ENCODE measurements around a stretch of chr12.

DNA sequence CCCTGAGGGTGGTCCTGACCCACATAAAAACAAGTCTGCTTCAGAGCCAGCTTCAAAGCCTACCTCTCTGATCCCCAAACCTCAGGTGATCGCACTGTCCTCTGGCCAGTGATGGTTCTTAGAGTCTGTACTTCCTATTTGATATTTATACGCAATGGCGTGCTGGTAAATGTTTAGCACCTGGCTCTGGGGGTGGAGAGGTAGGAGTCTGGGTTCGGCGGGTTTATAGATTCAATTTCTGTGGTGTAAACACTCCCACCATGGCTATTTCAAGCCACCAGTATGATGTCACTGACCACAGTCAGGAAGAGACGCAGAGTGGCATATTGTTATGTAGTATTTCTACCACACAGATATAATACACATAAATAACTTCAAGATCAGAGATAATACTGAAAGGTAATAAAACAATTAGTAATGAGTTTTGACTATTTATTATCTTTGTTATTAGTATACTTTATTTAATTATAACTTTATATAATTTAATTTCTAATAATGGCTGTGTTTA, 166.3 kb upstream of the EEA1 start:
- PRO-cap, result no peak
- RAMPAGE, long total RNA, result no peak
- RRBS, result no CpG with 5 or more reads among the region's 6 CpGs

- PRO-cap, result no peak
- RAMPAGE, long total RNA, result no peak
- RRBS, result no CpG with 5 or more reads among the region's 4 CpGs
These were observed 75.0 kb upstream of the NUDT4 start for GRCh38 chr12:93302516-93303363.

DNA sequence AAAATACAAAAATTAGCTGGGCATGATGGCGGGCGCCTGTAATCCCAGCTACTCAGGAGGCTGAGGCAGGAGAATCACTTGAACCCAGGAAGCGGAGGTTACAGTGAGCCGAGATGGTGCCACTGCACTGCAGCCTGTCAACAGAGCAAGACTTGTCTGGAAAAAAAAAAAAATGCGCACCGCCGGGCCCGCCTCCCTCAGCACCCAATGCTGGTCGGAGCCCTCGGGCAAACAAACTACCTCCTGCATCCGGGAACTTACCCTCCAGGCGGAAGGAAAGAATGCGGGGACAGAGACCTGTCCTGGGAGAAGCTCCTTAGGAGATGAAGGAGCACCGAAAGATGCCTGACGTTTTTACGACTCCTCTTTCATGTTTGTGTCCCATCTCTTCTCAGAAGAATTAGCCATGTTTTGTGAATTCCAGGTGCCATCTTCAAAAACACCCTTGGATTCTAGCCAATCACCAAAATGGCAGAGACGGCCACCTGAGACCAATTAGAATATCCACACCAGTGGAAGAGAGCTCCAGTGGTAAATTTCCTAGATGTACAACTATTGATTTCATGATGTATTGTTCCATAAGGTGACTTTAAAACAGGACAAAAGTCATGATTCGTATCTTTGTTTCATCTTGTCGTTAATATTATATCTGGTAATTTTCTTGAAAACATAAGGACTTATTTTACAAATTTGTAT, 62.5 kb upstream of the NUDT4 start:
- PRO-cap, result no peak
- RAMPAGE, long total RNA, result no peak
- RRBS, result 97% methylated on average over 5 of the region's 19 CpGs

GRCh38 chr12:93414427-93414977, 27.2 kb downstream of the UBE2N start:
- PRO-cap, result no peak
- RAMPAGE, long total RNA, result no peak
- RRBS, result no CpG with 5 or more reads among the region's 5 CpGs

GRCh38 chr12:93466979-93467340, 354 bp upstream of the MRPL42 start:
- PRO-cap, result no peak
- RAMPAGE, long total RNA, result no peak
- RRBS, result no CpG with 5 or more reads among the region's 6 CpGs

GRCh38 chr12:93593008-93593648, 20.7 kb downstream of the SOCS2 start:
- PRO-cap, result no peak
- RAMPAGE, long total RNA, result no peak
- RRBS, result no CpG with 5 or more reads among the region's 3 CpGs

DNA sequence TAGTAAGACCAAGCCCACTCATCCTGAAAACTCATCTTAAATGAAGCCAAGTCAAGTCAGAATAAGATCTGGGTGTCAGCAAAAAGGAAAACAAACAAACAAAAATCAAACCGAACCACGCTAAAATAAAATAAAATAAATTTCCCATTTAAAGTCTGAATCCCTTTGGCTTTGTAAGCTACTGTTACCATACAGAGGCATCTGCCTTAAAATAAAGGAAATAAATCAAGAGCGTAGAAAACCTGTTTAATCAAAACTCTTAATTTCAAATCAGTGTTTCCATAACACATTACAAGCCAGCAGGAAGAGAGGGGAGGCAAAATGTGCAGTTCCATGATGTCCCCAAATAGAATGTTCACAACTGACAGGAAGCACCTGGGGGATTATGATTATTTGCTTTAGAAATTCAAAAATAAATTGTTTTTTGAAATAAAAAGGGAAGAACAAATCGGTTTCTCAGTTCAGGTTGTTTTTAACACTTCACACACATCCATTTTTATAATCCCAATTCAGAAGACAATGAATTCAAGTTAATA, 21.3 kb downstream of the SOCS2 start:
- PRO-cap, result no peak
- RAMPAGE, long total RNA, result no peak
- RRBS, result no CpG with 5 or more reads among the region's 4 CpGs

DNA sequence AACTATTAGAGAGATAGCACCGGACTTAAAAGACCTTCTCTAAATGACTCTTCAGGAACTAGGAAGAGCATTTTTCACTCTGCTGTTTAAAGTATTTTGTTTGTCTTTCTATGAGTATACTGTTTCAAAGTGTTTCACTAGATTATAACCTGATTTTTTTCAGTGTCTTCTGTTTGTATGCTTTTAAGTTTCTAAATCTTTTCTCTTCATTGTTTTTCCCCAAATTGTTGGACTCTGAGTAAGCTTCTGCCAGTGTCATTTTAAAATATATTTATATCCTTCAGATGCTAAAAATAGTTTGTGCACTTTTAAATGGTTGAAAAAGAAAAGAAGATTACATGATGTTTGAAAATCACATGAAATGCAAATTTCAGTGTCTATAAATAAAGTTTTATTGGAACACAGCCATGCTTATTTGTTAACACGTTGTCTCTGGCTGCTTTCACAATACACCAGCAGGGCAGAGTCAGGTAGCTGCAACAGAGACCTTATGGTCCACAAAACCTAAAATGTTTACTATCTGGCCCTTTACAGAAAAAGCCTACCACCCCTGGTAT, 21.4 kb downstream of the CRADD start:
- PRO-cap, result no peak
- RAMPAGE, long total RNA, result no peak
- RRBS, result no CpG with 5 or more reads among the region's 2 CpGs

DNA sequence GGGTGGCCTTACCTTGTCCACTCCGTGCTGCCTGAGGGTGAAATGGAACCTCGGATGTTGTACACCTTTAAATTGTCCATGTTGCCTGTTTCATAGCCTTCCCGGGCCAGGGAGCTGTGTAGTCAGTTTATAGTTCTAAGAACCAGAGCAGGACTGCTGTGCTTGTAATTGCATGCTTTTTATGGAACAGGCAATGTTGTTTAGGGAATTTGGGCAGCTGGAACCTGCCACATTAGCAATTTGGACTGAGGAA, 60.4 kb downstream of the CRADD start:
- PRO-cap, result no peak
- RAMPAGE, long total RNA, result no peak
- RRBS, result no CpG with 5 or more reads among the region's 3 CpGs

DNA sequence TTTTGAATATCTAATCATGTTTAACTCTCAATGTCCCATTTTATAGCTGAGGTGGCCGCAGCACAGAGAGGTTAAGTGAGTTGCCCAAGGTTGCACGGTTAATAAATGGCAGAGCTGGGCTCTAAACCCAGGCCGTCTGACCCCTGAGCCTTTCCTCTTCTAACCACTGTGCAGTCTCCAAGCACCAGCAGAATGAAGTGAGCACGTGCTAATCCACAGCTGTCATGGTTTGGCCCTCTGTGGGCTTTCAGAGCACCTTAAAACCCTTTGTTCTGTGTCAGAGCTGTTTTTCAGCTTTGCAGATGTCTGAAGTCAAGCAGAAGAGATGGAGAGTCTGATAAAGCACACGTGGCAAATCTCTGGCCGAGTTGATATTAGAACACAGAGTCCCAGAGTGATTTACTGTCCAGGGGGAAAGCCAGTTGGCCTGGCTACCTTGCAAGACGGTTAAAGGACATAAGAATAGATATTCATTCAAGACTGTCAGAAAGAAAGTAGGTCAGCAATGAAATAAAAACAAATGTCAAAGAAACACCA, 107.2 kb downstream of the CRADD start:
- PRO-cap, result no peak
- RAMPAGE, long total RNA, result no peak
- RRBS, result no CpG with 5 or more reads among the region's 7 CpGs

DNA sequence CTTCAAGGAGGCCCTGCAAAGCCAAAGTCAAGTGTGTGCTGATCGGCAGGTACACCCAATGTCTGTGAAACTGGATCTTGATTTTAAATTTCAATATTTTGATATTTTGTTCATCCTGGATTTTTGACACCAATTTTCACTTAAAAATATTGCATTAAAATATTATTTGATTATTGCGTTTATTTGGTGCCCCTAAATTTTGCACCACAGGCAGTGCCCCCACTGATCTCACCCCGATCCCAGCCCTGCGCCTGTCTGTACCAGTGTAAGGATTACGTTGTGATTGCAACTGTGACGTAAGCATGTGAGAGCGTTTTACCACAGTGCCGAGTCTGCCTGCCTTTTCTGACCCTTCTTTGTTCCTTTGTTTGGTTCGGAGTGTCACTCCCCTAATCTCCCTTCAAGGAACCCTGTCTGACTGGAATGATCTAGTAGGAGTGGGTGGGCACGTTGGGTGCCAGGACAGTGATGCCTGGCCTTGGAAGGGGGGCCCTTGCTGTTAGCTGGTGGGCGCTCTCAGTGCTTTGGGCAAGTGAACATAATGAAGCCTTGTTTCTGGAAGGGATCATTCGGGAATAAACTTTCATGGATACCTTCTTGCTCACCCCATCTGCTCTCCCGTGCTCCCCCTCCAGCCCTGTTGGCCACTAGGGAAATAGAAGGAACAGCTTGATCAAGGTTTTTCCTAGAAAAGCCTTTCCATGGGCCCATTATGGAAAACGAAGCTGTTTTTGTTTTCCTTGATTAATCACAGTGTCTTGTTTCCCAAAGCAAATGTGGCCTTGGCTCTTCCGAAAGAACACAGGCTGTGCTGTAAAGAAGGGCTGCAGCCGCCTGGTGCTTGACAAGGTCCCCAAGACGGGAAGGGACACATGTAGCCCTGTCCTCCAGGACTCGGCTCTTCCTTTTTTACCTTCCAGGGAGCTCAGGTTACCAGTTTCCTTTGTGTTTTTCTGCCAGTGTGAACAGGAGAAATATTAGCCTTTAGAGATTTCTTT, 215.3 kb downstream of the CRADD start:
- PRO-cap, result no peak
- RAMPAGE, long total RNA, result no peak
- RRBS, result no CpG with 5 or more reads among the region's 18 CpGs

- PRO-cap, result no peak
- RAMPAGE, long total RNA, result no peak
- RRBS, result no CpG with 5 or more reads among the region's 16 CpGs
These were observed 115.6 kb downstream of the PLXNC1 start for GRCh38 chr12:94263915-94264454.

DNA sequence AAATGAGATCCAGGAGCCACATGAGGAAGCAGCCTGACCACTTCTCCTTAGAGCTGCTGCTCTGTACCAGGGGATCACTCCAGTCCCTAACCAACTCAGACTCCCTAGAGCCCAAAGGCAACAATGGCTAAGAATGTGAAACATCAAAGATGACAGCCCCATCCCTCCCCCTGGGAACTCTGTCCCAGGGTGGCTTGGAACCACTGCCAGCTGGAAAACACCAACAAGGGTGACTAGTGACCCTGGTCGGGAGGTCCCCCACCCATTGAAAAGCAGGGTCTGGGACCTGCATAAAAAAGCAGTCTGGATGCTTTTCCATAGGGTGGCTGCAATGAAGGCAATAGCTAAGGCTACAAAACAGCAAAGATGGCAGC, 137.0 kb downstream of the CEP83 start:
- PRO-cap, result no peak
- RAMPAGE, long total RNA, result no peak
- RRBS, result no CpG with 5 or more reads among the region's 1 CpG

DNA sequence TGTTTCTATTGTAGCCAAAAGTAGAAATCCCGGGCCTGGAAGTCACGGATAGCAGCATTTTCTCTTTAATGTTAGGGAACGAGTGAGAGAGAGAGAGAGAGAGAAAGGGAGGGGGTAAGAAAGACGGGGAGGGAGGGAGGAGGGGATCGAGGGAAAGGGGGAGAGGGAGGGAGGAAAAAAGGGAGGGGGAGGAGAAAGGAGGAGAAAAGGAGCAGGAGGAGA, 34.8 kb downstream of the CEP83 start:
- PRO-cap, result no peak
- RAMPAGE, long total RNA, result no peak
- RRBS, result no CpG with 5 or more reads among the region's 5 CpGs

DNA sequence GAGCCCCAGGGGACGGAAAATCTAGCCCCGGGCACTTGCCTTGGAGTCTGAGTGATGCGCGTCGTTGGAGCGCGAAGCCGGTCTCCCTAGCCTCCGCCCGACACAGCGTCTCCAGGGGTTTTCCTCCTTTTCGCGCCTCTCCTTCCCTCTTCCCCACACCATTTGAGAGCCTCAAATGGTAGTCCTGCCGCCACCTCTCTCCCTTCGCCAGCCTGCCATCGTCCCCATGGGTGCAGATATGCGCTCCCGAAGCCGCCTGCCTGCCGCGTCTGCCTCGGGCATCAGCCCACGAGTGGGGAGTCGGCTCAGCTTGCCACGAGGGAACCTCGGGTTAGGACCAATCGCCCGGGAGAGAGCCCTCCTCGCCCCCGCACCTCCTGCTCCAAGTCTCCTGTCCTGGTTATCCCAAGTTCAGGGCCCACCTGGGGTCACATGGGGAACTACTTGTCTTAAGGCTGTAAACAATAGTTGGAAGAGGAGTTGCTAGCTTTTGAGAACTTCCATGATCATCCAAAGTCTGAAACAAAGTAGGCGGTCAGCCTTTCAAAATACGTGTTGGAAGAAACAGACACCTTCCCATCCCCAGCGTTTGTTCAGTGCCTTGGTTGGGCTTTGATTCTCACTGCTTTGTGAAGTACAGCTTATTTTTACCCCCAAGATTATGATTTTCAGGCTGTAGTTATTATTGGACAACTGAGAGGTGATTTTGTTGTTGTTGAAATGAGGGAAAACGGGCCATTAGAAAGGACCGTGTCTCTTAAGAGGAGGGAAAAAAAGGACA, 684 bp upstream of the CEP83 start:
- PRO-cap, result unidirectional peak, minus-strand start at position 294 of the sequence
- RAMPAGE, long total RNA, result no peak
- RRBS, result 1% methylated on average over 8 of the region's 35 CpGs

GRCh38 chr12:94615001-94615807, 35.2 kb downstream of the TMCC3 start:
- PRO-cap, result no peak
- RAMPAGE, long total RNA, result no peak
- RRBS, result no CpG with 5 or more reads among the region's 8 CpGs

DNA sequence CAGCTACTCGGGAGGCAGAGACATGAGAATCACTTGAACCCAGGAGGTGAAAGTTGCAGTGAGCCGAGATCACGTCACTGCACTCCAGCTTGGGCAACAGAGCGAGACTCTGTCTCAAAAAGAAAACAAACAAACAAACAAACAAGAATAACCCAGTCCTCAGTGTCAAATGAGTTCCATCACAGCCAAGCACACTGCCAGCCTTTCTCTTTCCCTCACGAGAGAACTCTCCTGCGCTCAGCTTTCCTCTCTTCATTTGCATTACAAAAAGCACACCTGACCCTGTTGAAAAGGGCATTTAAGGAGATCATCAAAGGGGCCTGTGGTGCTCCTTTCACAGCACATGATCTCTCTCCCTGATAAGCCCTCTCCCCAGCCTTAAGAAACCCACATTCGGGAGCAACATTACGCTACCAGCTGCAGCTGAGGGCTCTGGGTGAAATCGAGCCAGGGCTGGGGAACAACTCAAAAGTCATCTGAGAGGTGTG, 165.5 kb upstream of the TMCC3 start:
- PRO-cap, result no peak
- RAMPAGE, long total RNA, result no peak
- RRBS, result no CpG with 5 or more reads among the region's 9 CpGs

GRCh38 chr12:95215759-95216280, 1.4 kb downstream of the FGD6 start:
- PRO-cap, result no peak
- RAMPAGE, long total RNA, result no peak
- RRBS, result no CpG with 5 or more reads among the region's 3 CpGs

DNA sequence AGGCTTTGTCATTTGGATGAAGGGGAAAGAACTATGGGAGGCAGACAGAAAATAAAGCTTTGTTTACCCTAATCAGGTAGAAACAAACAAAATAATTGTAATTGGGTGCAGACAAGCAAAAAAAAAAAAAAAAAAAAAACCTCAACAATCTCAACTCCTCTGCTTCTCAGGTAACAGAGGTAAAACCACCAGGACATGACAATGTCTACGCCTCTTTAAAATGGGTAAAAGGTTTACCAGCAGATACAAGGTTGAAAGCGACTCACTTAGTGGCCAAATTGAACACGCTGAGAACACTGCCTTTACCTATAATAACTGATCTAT, 752 bp downstream of the FGD6 start:
- PRO-cap, result no peak
- RAMPAGE, long total RNA, result no peak
- RRBS, result no CpG with 5 or more reads among the region's 3 CpGs

DNA sequence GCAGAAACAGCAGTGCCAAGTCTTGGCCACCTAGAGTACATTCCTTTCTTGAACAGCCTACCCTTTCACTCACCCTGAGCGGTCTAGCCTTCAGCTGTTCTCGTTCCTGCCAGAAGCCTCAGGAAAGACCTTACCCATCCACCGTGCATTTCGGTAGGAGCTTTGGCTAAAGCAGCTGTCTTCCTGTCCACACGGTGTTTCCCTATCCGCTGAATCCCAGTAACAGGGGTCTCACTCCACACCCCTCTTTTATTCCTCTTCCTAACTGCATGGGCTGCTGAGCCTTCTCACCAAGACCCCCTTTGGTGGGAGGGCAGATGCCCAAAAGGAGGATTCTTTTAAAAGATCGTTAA, 88.6 kb upstream of the METAP2 start:
- PRO-cap, result no peak
- RAMPAGE, long total RNA, result no peak
- RRBS, result no CpG with 5 or more reads among the region's 7 CpGs